ENCODE measurements around a stretch of chr11.

GRCh38 chr11:33721265-33721937 is 14.8 kb downstream of the CD59 start:
- PRO-cap = bidirectional peak, plus-strand start at chr11:33721700, minus-strand start at chr11:33721591
- RAMPAGE, long total RNA, 4 experiments = no peak in any of the 4 experiments

DNA sequence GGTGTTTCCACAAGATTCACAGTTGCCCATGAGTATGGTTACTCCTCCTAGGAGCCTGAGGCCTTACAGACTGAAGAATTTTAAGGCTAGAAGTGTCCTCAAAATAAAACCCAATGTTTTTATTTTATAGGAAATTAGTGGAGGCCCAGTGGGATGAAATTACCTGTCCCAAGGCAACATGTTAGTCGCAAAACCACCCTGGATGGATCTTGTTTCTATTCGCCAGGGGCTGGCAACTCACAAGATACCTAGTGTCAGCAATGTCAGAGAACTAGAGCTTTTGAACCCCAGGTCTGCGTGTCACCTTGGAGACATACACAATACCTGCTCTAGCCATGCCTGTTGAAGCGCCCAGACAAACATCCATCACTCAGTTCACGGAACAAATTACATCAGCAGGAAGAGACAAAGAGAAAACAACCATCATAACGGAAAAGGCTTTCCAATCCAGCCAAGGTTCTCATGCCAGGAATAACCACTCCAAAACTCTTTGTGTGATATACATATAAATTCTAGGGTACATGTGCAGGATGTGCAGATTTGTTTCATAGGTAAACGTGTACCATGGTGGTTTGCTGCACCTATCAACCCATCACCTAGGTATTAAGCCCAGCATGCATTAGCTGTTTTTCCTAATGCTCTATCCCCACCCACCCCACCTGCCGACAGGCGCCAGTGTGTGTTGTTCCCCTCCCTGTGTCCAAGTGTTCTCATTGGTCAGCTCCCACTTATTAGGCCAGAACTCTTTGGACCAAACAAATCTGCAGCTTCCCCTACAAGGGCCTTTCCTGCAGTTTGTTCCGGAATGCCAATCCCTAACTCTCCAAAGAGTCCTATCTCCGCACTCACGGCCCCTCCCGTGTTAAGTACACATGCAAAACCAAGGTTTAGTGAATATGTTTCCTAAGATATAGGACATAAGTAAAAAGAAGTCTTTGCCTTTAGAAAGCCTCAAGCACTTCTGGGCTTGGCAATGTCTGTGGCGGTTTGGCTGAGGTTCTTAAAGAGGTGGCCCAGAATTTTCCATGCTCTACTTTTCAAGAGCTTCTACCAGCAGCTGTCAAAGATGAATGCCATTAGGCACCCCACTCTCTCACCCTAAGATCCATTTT is 2.0 kb downstream of the CD59 start:
- PRO-cap = bidirectional peak, plus-strand start at position 445 of the sequence, minus-strand start at position 322 of the sequence; bidirectional peak, plus-strand start at position 758 of the sequence, minus-strand start at position 657 of the sequence
- RAMPAGE, long total RNA, 4 experiments = no peak in any of the 4 experiments

GRCh38 chr11:33736126-33736295 is 212 bp downstream of the CD59 start:
- PRO-cap = no peak
- RAMPAGE, long total RNA, 4 experiments = no peak in any of the 4 experiments

GRCh38 chr11:33770159-33770686 is 4.1 kb downstream of the FBXO3 start:
- PRO-cap = no peak
- RAMPAGE, long total RNA, 4 experiments = no peak in any of the 4 experiments

- PRO-cap = no peak
- RAMPAGE, long total RNA, 4 experiments = no peak in any of the 4 experiments
These were observed 16.9 kb downstream of the CAPRIN1 start for GRCh38 chr11:34068472-34068764.

DNA sequence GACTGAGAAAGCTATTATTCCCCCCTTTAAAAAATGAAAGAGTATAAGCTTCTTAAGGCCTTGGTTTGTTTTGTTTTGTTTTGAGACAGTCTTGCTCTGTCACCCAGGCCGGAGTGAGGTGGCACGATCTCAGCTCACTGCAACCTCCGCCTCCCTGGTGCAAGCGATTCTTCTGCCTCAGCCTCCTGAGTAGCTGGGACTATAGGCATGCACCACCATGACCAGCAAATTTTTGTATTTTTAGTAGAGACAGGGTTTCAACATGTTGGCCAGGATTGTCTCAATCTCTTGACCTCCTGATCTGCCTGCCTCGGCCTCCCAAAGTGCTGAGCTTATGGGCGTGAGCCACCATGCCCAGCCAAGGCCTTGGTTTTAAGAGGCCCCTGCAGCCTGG is 75.4 kb downstream of the NAT10 start:
- PRO-cap = no peak
- RAMPAGE, long total RNA, 4 experiments = no peak in any of the 4 experiments

- PRO-cap = no peak
- RAMPAGE, long total RNA, 4 experiments = no peak in any of the 4 experiments
These were observed 56.9 kb downstream of the ABTB2 start for GRCh38 chr11:34300609-34301545.

- PRO-cap = no peak
- RAMPAGE, long total RNA, 4 experiments = no peak in any of the 4 experiments
These were observed 562 bp downstream of the ABTB2 start for GRCh38 chr11:34357338-34357557.

- PRO-cap = bidirectional peak, plus-strand start at chr11:34358164, minus-strand start at chr11:34358008
- RAMPAGE, long total RNA, 4 experiments = no peak in any of the 4 experiments
These were observed 561 bp upstream of the ABTB2 start for GRCh38 chr11:34358125-34359016.

- PRO-cap = no peak
- RAMPAGE, long total RNA, 4 experiments = no peak in any of the 4 experiments
These were observed 1.3 kb upstream of the ABTB2 start for GRCh38 chr11:34359017-34359567.

DNA sequence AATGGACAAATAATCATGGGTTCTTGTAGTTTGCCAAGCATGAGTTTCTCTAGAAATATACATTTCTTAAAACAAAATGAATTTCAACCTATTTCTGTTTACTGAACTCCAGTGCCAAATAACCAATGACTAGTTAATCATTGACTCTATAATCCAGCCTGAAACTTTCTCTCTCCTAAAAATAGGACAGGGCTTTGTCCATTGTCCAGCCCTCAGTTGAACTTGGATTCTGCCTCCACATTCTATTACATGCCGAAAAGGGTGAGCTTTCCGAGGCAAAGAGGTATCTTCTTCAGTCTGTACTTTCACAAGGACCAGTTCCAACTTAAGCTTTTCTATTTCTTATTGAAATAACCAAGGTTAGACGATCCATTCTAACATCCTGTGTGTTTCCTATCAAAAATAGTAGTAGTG is 23.2 kb upstream of the CAT start:
- PRO-cap = no peak
- RAMPAGE, long total RNA, 4 experiments = no peak in any of the 4 experiments

- PRO-cap = no peak
- RAMPAGE, long total RNA, 4 experiments = no peak in any of the 4 experiments
These were observed 24.1 kb upstream of the ELF5 start for GRCh38 chr11:34537546-34538175.

DNA sequence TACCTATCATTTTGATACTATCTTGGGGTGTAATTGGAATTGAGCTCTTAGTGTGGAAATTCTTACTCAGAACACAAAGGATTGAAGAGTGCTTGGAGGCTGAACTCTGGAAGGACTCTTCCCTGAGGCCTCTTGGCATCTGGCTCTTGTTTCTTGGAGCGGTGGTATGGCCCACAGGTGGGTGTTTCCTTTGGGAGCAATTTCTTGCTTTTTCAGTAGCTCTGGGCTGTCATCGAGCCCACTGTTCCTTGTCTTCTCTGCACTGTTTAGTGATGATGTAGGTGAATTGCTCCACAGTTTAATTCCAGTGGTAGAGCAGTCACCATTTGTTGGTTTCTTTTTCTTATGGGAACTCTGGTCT is 50.1 kb upstream of the EHF start:
- PRO-cap = no peak
- RAMPAGE, long total RNA, 4 experiments = no peak in any of the 4 experiments

DNA sequence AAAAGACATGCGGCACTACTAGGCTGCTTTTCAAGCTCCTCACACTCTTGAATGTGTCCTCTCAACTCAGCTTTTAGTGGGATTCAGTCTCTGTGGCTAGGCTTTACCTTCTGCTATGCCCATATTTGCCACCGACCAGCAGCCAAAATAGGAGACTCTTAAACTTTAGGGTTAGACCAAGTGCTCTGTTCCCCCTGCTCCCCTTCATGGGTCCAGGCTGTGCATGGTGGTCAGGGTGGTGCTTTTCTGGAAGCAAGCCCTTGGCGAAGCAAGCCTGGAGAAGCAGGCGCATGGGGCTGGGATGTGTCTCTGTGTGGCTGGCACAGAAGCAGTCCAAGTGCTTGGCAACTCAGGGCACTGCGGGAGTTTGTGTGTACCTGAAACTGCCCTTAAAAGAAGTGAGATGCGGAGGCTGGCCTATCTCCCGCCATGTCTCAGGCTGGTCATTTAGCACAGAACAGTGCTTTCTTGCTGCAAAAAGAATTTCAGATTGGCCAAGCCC is 16.2 kb downstream of the EHF start:
- PRO-cap = no peak
- RAMPAGE, long total RNA, 4 experiments = no peak in any of the 4 experiments

GRCh38 chr11:34667927-34668341 is 47.0 kb downstream of the EHF start:
- PRO-cap = no peak
- RAMPAGE, long total RNA, 4 experiments = no peak in any of the 4 experiments

- PRO-cap = no peak
- RAMPAGE, long total RNA, 4 experiments = no peak in any of the 4 experiments
These were observed 140.7 kb downstream of the APIP start for GRCh38 chr11:34775399-34775870.

DNA sequence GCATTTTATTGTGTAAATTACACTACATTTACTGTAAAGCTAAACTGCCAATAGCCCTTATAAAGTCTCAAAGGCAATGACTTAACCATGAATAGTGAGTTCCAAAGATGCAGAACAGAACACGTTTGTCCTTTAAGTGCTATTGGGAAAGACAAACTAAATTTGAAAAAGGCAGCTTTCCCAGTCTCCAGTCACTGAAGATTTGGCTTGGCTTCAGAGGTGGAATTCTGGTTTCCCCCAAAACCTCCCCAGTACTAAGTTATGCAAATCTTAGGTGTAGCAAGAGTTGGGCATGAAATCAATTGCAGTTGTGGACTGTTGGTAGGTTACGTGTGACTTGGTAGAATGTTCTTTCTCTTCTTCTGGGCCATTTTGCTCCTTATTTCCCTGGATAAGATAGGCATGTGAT is 60.7 kb downstream of the APIP start:
- PRO-cap = no peak
- RAMPAGE, long total RNA, 4 experiments = no peak in any of the 4 experiments

- PRO-cap = no peak
- RAMPAGE, long total RNA, 4 experiments = no peak in any of the 4 experiments
These were observed 6.1 kb downstream of the APIP start for GRCh38 chr11:34909932-34910606.

GRCh38 chr11:34916749-34916823 is 168 bp downstream of the PDHX start:
- PRO-cap = no peak
- RAMPAGE, long total RNA, 4 experiments = no peak in any of the 4 experiments

- PRO-cap = no peak
- RAMPAGE, long total RNA, 4 experiments = no peak in any of the 4 experiments
These were observed 98.6 kb upstream of the CD44 start for GRCh38 chr11:35040028-35041161.